Vein endothelial cell (primary cell): ENCODE results near the genes DPYSL5, AGBL5 and EIF2B4.

DNA sequence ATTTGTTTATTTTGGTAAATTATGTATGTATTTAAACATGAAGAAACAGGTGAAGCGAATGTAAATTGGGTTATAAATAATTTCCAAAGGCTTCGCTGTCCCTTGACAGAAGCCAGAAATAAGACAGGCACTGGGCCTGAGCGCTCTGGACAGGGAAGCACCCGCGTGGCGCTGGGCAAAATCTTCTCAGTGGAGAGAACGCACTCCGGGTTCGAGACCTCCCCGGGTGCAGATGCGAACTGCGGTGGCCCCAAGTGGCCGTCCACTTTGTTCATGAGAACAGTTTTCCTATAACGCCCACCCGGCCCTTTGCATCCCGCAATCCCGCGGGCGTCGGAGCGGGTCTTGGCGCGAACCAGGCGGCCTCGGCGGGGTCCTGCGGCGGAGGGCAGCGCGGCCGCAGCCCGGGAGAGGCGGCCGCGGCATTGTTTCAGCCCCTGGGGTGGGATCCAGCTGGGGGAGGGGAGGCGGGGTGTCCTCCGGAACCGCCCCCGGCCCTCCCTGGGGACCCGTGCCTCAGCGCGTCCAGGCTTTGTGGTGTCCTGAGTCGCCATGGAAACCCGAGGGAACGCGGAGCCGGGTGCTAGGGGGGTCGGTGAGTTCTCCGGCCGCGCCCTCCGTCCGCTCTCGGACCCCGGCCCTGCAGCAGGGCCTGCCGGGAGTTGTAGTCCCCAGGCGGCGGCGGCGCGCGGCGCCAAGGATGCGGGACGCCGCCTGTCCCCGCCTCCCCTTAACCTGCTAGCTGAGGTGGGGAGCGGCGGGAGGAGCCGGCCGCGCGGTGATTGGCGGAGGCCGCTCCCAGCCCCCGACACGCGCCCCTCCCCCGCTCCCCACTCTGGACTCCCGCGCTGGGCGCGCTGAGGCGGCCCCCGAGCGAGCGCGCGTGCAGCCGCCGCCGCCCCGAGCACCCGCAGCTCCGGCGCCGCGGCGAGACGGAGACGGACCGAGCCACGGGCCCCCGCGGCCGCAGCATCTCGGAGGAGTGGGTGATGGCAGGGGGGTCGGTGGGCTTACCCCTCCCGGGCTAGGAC, at the start of gene DPYSL5:
Gene DPYSL5, plus strand, starts transcription at position 860 of the 1,031 bp plus-strand sequence.
- CAGE, long polyA plus RNA: no peak

- CAGE, long polyA plus RNA: no peak
These were observed 8.7 kb upstream of the TMEM214 start for GRCh38 chr2:27023884-27024565.

GRCh38 chr2:27025333-27026184, 7.2 kb upstream of the TMEM214 start:
- CAGE, long polyA plus RNA: no peak

DNA sequence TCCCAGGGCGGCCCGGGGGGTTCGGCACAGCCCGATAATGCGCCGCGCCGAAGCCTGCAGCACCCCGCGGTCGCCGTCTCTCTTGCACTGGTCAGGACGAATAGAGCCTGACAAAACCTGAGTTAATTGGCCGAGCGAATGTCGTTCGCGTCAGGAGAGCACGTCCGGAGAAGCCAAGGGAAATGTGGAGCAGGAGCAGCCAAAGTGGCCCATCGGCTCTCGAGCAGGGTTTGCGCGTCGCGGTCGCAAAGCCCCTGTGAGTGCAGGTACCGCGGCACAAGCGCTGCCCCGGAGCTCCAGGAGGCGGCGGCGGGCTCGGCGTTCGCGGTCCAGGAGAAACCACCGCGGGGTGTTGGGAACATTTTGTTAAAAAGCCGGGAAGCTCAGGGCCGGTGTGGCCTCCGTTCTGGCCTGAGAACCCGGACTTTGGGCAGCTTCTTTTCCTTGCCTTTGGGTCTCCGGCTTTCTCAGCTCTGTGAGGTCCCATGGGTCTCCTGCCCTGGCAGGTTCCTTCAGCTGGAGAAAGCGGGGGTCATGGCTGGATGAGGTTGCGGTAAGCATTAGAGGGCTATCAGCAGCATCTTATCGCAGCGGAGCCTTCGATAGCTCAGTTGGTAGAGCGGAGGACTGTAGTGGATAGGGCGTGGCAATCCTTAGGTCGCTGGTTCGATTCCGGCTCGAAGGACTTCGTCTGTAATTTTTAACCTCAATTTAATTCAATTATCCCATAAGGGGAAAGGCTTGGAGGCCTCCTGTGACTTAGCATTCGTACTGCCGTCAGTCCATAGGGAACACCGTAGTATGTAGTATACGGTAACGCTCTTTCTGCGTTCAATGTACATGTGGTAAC, 1.1 kb upstream of the AGBL5 start:
- CAGE, long polyA plus RNA: no peak

GRCh38 chr2:27051427-27052102, at the start of gene AGBL5:
AGBL5 (plus strand) TSS chr2:27051668.
- CAGE, long polyA plus RNA: no peak

- CAGE, long polyA plus RNA: no peak
These were observed 4.0 kb downstream of the OST4 start for GRCh38 chr2:27067365-27067964.

GRCh38 chr2:27130958-27131646, 3.3 kb downstream of the PREB start:
- CAGE, long polyA plus RNA: no peak

GRCh38 chr2:27369683-27370515, at the start of gene EIF2B4:
EIF2B4 (minus strand) TSS chr2:27370338.
- CAGE, long polyA plus RNA: no peak

GRCh38 chr2:27442701-27443699, 819 bp downstream of the KRTCAP3 start:
- CAGE, long polyA plus RNA: no peak

GRCh38 chr2:27500903-27501510, 4.4 kb downstream of the GCKR start:
- CAGE, long polyA plus RNA: no peak

DNA sequence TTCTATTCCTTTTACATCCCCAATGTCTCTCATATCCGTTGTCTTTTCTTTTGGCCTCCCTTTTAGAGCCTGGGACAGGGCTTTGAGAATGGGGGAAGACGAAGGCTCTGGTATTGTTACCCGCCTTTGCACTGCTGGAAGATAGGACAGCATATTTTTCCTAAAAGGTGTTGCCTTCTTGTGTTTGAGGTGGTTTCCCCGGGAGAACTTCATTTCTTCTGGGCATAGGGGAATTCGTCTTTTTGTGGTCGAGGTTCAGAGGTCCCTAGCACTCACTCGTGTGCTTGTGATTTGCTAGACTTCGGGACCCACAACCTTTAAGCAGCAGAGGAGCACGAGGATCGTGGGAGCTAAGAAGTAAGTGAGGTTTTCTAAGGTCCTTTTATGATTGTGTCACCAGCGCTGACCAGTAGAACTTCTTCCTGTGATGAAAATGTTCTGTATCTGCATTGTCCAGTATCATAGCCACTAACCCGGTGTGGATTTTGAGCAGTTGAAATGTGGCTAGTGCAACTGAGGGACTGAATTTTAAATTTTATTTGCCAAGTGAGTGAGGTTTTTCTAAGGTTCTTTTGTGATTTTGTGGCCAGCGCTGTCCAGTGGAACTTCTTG, 624 bp downstream of the ZNF512 start:
- CAGE, long polyA plus RNA: no peak

- CAGE, long polyA plus RNA: no peak
These were observed 239 bp downstream of the GPN1 start for GRCh38 chr2:27629149-27629428.

GRCh38 chr2:27653336-27654083, 9.9 kb downstream of the SUPT7L start:
- CAGE, long polyA plus RNA: no peak

- CAGE, long polyA plus RNA: no peak
These were observed 53.3 kb downstream of the SLC4A1AP start for GRCh38 chr2:27716928-27717456.

DNA sequence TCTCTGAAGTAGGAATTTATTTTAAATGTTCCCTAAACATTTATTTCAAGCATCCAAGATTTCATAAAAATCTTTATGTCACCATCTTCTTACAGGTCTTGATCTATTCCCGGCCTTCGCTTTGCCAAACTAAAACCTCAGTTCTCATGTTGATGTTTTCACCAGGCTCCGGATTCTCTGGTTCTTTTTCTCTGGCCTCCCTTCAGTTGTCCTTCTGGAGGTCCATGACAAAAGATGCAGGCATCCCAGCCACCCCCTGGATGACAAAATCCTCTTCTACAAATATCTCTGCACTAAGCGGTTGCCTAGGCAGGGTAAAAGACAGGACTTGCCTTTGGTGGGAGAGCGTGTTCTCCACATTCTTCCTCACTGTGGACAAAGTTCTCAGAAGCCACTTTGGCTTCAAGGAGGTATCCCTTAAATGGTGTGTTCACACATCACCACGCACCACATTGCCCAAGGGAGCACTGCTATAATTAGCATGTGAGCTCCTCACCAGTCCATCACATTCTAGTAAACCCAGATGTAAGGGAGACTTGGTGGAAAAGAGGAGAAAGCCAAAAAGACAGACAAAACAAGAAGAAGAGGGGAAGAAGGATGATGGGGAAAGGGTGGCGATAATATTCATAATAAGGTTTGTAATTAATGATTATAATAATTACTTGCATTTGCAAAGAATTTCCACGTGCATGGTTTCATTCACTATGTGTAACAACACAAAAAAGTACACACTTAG, 23.6 kb upstream of the MRPL33 start:
- CAGE, long polyA plus RNA: no peak

- CAGE, long polyA plus RNA: no peak
These were observed 10.8 kb downstream of the BABAM2 start for GRCh38 chr2:27901116-27901932.

GRCh38 chr2:27921928-27922621, 31.5 kb downstream of the BABAM2 start:
- CAGE, long polyA plus RNA: no peak

GRCh38 chr2:27959316-27960069, 69.0 kb downstream of the BABAM2 start:
- CAGE, long polyA plus RNA: no peak

DNA sequence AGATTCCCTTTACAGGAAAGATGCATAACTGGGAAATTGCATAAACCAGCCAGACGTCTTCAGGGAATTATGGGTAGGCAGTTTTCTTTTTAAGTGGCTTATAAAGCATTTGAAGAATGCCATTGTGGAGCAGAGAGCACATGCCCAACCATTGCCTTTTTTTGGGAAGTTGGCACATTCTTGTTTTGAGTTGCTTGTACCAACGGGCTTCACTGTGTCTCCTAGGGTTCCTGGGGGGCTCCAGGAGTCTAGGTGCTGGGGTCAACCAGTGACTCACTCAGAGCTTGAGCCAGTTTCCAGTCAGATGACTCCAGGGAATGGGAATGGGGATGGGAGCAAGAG, 231.6 kb upstream of the FOSL2 start:
- CAGE, long polyA plus RNA: no peak

GRCh38 chr2:28376945-28377683, 15.5 kb upstream of the FOSL2 start:
- CAGE, long polyA plus RNA: no peak